GM19240 (cell line): ENCODE results near the genes SLX4 and C16orf96.

GRCh38 chr16:3611351-3612286 lies at the start of gene SLX4:
TSS of gene SLX4 (minus strand) at chr16:3611606.
- RRBS: no CpG with 5 or more reads among the region's 82 CpGs

DNA sequence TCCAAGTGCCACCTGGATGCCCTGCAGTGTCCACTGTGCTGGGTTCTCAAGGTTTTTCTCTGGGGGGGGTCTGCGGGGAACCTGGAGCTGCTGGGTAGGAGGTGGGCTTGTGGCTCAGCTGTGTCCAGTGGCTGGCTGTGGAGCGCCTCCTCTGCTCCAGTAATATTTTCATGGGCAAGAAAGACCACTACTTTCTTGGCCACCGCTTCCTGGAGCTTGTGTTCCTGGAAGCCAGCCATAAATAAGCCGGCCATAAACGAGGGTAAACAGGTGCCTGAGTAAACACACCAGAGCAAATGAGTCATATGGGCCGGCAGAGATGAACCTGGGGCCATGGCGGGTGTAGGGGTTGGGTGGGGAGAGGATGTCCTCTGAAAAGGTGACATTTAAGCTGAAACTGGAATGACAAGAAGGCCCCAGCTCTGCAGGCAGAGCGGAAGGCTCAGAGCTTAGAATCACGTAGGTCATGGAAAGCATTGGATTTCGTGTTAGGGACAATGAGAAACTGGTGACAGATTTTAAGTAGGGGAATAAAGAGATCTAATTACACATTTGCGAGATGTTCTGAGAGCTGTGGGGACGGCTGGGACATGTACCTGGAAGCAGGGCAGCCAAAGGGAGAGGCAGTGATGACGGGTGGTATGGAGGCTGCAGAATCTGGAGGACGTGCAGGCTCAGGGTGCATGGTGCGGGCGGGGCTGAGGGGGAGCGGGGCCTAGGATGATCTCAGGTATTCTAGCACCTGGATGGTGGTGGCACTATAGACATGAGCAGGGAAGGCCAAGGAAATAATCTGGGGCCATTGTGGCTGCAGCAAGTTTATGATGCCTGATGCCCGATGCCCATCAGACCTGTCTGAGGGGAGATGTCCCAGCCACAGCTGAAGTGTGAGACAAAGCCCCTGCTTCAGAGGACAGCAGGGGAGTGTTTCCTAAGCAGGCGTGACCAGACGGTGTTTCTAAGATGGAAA lies 8.1 kb upstream of the DNASE1 start:
- RRBS: no CpG with 5 or more reads among the region's 20 CpGs

GRCh38 chr16:3677437-3678576 lies 23.3 kb downstream of the DNASE1 start:
- RRBS: no CpG with 5 or more reads among the region's 33 CpGs

- RRBS: no CpG with 5 or more reads among the region's 43 CpGs
These were observed 8.5 kb upstream of the TRAP1 start for GRCh38 chr16:3725442-3726696.

DNA sequence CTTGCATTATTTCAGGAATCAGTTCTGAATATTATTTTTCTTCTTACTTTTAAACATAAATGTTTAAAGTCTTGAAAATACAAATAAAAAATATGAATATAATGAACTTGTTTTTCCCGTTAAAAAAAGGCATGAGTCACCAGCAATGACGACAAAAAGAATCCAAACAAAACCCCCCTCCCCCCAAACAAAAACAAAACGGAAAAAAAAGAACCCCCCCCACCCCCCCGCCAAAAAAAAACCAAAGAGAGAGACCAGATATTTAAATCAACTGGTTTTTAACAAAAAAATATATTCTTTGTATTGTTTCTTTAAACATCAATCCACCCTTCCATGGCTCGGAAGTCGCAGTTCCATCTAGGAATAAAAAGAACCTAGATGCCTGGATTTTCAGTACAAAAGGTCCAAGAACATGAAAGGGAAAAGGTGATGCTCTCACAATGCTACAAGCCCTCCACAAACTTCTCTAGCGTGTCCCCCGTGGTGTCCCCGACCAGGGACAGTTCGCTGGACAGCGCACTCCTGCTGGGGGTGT lies 10.0 kb upstream of the TRAP1 start:
- RRBS: no CpG with 5 or more reads among the region's 11 CpGs

GRCh38 chr16:3891347-3891600 lies 10.8 kb upstream of the CREBBP start:
- RRBS: no CpG with 5 or more reads among the region's 3 CpGs

- RRBS: no CpG with 5 or more reads among the region's 1 CpG
These were observed 49.3 kb upstream of the CREBBP start for GRCh38 chr16:3929949-3930148.

- RRBS: no CpG with 5 or more reads among the region's 15 CpGs
These were observed 116.9 kb downstream of the ADCY9 start for GRCh38 chr16:3999273-3999812.

- RRBS: no CpG with 5 or more reads among the region's 18 CpGs
These were observed 30.0 kb downstream of the ADCY9 start for GRCh38 chr16:4086089-4086764.

DNA sequence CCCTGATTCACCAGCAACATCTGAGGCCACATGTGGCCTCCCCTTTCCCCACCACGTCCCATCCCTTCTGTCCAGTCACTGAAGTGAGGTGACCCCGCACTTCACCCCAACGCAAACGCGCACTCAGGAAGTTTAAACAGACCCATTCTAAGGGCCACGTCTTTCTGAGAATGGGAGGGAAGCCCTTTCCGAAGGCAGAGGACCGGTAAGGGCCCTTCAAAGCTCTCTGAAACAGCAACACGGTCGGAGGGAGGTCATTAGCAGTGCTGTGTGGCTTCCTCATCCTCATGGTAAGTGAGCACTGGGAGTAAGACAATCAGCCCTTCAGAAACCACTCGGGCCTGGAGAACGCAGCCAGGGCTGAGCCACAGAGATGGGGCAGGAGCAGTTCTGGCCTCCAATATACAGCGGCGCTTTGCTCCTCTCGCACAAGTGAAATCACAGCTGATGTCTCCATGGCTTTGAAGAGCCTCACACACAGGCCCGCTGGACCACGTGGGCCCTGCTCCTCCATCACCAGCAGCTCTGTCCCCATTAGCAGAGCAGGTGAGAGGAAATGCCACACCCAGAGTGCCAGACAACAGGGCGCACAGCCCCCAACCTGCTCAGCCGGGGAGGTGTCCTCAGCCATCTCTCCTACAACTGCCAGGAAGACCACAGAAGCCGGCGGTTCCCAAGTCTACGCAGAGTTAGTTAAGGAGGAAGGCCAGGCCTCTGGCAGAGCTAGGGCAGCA lies 23.6 kb downstream of the SRL start:
- RRBS: 100% methylated on average over 1 of the region's 22 CpGs

- RRBS: 2% methylated on average over 3 of the region's 21 CpGs
These were observed 1.7 kb downstream of the TFAP4 start for GRCh38 chr16:4271197-4271497.

GRCh38 chr16:4273224-4273883 lies 531 bp upstream of the TFAP4 start:
- RRBS: 3% methylated on average over 34 of the region's 63 CpGs

- RRBS: 1% methylated on average over 4 of the region's 24 CpGs
These were observed 15.6 kb upstream of the TFAP4 start for GRCh38 chr16:4288254-4288960.

DNA sequence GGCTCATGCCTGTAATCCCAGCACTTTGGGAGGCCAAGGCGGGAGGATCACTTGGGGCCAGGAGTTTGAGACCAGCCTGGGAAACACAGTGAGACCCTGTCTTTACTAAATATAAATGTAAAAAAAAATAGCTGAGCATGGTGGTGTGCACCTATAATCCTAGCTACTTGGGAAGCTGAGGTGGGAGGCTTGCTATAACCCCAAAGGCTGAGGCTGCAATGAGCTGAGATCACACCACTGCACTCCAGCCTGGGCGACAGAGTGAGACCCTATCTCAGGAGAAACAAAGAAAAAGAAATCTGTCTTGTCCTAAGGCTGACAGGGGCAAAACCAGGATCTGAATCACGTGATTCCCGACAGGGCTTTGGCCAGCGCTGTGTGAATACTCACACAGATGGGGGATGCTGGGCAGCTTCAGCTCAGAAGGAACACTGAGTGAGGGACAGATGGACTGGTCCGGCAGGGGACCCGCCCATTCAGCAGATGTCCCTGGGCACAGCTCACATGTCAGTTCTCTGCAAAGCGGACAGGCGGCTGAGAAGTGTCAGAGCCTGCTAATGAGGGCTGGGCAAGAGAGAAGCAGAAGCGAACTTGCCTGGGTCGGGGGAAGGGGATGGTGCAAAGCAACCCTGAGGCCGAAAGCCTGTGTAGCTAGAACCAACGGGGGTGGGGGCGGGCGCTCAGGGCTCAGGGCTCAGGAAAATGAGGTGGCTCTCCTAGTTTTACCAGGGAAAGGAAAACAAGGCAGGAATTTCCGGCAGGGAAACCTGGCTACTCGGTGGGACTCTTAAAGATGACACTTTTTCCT lies 12.0 kb upstream of the GLIS2 start:
- RRBS: no CpG with 5 or more reads among the region's 17 CpGs

DNA sequence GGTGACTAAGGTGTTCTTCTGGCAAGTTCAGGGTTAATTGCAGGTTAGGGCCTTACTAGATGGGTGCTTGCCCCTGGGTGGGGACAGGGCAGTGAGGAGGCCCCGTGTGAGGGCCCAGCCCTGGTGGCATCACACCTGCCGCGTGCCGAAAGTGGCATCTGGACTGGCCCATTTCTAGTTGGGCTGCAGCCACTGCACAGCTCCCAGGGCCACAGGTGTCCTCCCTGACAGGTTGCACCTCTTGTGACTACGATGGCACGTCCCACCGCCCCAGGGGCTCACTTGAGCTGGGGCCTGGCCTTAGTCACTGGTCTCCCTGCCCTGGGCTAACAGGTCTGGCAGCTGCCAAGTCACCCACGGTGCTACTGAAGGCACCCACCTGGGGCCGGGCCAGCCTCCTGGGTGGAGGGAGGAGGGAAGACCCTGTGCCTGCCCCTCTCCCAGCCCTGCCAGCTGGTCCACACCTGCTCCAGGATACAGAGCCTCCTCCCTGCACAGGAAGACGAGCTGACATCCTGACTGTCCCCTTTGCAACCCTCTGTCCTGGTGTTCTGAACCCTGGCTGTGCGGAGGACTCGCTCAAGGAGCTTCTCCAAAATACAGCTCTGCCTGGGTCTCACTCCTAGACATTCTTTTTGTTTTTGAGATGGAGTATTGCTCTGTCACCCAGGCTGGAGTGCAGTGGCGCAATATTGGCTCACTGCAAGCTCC lies 3.4 kb downstream of the VASN start:
- RRBS: no CpG with 5 or more reads among the region's 13 CpGs

DNA sequence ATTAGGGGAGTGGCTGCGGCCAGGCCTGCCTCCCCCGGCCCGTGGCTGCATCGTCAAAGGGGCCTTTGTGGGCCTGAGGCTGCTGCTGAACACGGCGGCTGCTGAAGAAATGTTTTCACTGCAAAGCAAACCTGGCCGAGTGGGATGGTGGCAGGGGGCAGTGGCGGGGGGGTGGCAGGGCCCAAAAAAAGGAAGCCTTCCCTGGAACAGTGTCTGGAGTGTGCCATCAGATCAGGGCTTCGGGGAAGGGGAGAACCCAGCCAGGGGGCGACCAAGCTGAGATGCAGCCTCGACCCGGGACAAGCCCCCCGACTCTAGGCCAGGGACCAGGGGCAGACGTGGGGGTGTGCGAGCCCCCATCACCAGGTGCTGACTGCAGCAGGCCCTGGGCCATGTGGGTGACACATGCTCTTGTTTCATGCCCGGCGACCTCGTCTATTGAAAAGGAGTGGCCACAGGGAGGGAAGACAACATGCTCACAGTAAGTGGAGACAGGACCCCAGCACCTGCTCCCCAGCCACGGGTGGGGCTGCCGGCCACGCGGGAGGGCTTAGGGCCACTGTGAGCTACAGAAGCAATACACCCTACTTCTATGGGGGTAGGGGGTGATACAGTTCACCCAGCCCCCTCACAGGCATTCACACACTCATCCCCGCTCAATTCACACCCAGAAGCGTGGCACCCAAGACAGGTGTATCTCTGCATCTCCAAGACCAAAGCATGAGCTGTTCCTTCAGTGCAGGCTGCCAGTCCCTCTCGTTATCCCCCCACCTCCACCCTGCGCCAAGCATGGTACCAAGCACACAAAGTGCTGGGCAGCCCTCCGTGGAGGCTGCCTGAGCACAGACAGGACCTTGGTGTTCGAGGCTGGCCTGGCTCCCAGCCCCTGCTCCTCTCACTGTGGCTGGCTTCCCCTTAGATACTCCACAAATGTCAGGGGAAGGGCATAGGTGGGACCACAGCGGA lies 13.4 kb downstream of the VASN start:
- RRBS: 93% methylated on average over 3 of the region's 29 CpGs

- RRBS: no CpG with 5 or more reads among the region's 15 CpGs
These were observed 16.6 kb downstream of the VASN start for GRCh38 chr16:4388135-4388796.

GRCh38 chr16:4465749-4466589 lies 8.5 kb downstream of the NMRAL1 start:
- RRBS: 98% methylated on average over 5 of the region's 32 CpGs

DNA sequence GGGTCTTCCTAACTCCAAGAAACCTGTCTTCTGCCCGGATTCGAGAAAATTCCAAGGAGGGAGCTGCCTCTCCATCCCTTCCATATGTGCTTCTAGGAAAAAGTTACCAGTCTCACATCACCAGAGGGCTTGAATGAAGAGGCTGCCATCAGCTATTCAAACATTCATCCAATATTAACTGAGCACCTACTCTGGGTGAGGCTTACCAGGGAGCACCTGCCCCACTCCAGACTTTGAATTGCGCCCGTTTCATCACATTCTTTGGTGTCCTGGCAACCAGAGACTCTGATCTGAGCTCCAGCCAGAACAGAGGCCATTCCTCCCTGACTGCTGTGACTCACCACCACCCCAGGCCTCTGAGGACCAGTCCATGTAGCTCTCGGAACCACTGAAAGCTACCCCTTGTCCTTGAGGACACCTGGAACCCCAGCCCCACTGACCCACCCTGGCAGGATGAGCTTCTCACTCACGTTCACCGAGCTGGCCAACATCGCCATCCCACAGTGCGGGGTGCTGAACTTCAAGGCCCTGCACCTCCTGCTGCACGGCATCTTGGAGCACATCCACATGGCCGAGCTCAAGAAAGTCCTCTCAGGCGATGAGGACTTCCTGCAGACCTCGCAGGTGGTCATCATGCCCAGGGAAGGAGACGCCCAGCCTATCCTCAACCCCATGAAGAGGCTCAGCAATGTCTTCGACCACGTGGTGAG lies at the start of gene C16orf96:
C16orf96 (plus strand) TSS at position 304 of the 710 bp plus-strand sequence.
- RRBS: no CpG with 5 or more reads among the region's 16 CpGs

DNA sequence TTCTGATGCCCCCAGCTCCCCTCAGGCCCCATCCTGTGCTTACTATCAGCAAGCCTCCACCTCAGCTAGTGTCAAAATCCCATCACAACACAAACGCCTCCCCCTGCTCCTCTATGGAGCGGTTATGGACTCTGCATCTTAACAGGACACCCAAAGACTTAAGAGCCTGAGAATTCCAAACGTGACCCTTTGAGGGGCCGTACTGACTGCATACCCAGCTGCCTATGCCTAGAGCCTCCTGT lies 5.5 kb downstream of the ANKS3 start:
- RRBS: no CpG with 5 or more reads among the region's 4 CpGs